ENCODE measurements around a stretch of chr9.

- PRO-cap: no peak
Measured at GRCh38 chr9:89743946-89744481, 139.2 kb downstream of the GADD45G start.

GRCh38 chr9:89801763-89802221, 197.0 kb downstream of the GADD45G start:
- PRO-cap: no peak

GRCh38 chr9:89844511-89845146, 239.8 kb downstream of the GADD45G start:
- PRO-cap: no peak

DNA sequence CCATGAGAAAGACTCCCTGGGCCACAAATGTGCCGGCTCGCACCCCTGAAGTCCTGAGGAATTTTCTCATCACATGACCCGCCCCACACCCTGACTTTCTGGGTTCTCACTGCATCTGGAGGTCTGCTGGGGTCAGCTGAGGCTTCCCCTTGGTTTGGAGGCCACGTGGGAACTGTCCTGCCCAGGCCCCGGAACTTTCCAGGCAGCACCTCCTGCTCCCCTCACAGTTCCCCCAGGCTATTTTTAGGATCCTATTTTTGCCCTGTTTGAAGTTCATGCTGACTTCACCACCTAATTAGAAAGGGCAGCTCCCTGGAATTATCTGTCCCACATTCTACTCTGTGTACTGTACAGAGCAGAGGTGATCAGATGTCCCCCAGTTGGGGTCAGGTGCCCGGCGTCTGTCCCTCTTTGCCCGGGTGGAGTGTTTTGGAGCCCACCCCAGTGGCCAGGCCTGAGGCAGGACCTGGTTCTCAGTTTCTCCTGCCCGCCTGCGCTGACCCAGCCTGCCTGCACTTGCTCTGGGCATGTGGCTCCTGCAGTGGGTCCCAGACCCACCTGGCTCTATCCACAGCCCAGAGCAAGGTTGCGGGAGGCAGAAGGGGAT, 268.1 kb downstream of the GADD45G start:
- PRO-cap: no peak

DNA sequence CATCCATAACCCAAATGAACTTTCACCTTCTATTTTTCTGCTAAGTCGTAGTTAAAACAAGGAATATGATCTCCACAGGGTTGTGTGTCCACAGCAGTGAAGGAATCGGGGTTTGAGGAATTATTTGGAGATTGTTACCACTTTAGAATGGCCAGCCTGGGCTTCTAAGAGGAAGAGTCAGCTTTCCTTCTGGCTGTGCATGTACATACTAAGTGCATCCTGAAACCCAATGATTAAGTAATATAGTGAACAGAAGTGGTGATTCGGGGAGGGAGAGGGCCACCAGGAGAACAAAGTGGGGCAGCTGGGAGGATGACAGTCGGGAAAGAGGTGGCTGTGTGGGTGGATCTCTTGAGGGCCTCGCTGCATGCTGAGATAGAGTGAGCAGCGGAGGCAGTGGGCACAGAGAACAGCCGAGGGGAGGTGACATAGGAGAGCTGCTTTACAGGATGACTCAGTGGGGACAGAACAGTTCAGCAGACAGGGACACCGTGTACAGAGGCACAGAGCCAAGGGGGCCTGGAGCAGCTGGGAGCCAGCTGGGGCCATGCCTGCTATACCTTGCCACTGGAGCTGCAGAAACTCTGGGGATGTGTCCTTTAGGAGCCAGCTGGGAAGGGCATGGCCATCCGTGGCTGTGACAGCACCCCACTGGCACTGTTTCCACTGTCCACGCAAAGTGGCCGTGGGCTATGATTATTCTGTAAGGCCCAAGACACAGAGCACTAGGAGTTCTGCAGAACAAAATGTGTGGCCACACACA, 273.8 kb downstream of the GADD45G start:
- PRO-cap: no peak

GRCh38 chr9:89886572-89886898, 281.7 kb downstream of the GADD45G start:
- PRO-cap: no peak

- PRO-cap: no peak
Measured at GRCh38 chr9:89923759-89924559, 319.1 kb downstream of the GADD45G start.

DNA sequence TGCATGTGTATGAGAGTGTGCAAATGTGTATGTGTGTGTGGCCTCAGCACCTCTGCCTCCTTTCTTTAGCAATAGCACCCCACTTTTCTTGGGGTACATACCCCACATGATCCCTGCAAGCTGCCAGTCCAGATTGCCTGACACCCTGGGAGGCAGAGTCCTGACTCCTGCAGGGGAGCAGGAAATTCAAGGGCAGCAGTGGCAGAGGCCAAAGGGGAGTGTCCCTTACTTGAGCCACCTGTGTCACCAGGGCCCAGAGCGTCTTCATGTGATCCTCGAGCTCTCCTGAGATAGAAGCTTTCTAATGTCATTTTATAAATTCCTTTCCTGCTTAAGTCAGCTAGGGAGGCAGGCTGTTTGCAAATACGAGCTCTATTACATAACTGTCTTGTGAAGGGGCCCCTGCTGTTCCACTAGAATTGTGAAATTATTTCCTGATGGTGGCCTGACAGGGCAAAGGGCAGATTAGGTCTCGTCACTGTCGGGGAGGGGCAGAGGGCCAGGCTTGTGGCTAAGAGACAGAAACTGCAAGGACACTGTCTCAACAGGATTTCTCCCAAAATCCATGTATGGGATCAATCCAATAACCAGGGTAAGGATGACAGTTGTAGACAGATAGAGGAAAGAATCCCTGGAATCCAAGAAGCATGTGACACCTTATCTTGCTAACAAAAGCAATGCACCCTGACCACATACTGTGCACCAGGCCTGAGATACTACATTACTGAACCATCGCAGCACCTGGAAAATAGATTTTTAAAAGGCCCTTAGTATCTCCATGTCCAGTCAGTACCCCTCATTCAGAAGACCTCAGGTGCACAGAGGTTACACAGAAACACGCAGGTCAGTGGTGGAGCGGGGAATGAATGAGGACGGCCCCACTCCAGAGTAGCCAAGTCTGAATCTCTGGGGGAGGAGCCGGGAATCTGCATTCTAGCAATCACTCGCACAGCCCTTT, 389.4 kb downstream of the GADD45G start:
- PRO-cap: no peak

GRCh38 chr9:90800558-90800959, 1.1 kb upstream of the SYK start:
- PRO-cap: no peak

- PRO-cap: bidirectional peak, plus-strand start at chr9:90802226, minus-strand start at chr9:90802186
Measured at GRCh38 chr9:90802065-90803173, 800 bp downstream of the SYK start.

DNA sequence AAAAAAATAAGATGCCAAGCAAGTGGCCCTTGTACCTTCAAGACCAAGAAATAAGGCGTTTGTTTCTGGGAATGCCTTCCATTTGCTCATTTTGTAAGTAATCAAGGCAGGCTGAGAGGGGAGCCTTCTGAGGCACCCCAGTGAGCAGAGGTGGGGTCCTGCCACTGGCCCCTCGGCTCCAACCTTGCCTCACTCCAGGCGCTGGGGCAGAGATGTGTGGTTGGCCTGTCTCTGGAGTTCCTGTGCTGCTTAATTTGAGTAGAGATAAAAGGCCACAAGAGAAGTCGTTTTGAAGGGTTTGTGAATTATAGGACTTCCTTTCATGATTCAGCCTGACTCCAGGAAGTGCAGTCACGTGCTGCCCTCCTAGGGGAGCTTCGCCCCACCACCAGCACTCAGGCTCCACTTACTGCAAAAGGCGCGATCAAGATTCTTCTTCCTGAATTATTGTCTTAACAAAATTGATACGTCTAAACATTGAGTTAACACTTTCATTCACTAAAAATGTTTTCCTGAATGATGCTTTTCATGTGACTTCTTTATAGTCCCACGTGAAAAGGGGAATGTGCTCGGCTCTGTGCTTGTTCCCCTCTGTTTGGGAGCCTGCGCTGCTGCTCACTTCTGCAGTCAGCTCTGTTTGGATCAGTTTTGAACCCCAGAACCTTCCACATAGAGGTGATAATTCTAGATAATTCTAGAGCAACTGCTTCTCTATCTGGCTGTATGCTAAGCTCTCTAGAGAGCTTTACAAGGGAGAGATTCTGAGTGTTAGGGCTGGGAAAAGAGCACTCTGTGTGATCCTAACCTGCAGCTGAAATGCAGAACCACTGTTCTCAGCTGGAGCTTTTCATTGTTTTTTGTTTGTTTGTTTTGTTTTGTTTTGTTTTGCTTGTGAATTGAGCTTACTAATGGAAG, 13.8 kb downstream of the SYK start:
- PRO-cap: no peak

DNA sequence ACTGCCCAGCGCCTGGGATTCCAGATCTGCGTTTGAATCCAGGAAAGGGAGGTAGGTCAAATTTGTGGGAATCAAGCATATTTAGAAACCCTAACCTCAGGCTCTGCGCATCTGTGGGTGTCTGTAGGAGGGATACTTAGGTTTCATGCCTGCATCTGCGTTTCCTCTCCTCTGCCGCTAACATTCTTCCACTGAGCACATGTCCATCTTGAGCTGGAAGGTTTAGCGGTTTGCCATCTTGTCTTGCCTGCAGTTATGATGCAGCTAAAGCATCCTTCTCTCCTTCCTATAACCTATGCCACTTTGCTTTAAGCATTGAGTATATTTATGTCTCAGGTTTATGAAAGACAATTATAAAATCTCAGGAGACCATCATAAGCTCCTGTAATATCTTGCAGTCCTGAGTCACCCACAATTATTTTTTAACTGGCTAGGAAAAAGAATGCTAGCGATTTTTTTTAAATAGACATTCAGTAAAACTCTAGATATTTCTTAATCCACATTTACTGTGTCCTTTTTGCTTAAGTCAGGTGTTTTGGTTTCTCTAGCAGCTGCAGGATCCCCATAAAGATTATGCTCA, 26.0 kb downstream of the SYK start:
- PRO-cap: no peak

- PRO-cap: no peak
Measured at GRCh38 chr9:90997424-90997799, 195.8 kb downstream of the SYK start.

GRCh38 chr9:91036876-91037620, 235.4 kb downstream of the SYK start:
- PRO-cap: unidirectional peak, plus-strand start at chr9:91037462

DNA sequence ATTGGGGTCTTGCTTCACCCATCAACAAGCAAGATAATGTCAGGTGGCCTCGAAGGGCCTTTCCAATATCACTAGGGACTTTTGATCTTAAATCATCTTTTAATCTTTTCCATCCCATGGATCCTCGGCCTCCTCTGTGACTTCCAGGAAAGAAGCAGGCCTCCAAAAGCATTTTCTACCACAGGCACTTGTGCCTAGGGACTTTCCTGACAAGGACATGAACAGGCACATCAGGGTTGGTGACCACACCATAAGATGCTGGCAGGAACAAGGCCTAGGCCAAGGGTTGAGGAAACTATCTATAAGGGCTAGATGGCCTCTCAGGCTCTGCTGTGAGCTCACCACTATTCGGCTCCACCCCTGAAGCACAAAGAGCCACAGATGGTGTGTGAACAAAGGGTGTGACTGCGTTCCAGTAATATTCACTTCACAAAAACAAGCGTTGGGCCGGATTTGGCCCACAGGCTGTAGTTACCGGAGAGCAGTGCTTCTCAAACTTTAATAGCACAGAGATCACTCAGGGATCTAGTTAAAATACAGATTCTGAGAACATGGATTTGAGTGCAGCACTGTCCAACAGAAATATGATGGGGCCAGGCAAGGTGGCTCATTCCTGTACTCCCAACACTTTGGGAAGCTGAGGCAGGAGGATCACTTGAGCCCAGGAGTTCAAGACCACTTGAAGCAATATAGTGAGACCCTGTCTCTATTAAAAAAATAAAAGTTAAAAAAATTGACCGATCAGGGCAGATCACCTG, 204.8 kb downstream of the AUH start:
- PRO-cap: no peak

- PRO-cap: no peak
Measured at GRCh38 chr9:91186917-91187258, 174.8 kb downstream of the AUH start.

DNA sequence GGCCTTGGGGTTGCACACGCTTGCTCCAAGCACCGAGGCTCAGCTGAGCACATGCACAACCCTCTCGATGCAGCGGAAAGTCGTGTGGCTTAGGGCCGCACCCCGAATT, 167.8 kb downstream of the AUH start:
- PRO-cap: bidirectional peak, plus-strand start outside the sequence, minus-strand start at position 53 of the sequence

GRCh38 chr9:91712067-91712427, 238.0 kb downstream of the ROR2 start:
- PRO-cap: no peak

GRCh38 chr9:91838177-91838591, 111.8 kb downstream of the ROR2 start:
- PRO-cap: no peak

- PRO-cap: no peak
Measured at GRCh38 chr9:91843577-91844123, 106.4 kb downstream of the ROR2 start.

All from jejunum (tissue), 1 donor.